SK-MEL-5 (cell line): ENCODE measurements around a stretch of chr2.

GRCh38 chr2:28683155-28683934, 68.3 kb upstream of the PPP1CB start:
RAMPAGE:
- cytosol, long total RNA: no peak
- long total RNA: no peak
- nucleus, long total RNA: no peak

DNA sequence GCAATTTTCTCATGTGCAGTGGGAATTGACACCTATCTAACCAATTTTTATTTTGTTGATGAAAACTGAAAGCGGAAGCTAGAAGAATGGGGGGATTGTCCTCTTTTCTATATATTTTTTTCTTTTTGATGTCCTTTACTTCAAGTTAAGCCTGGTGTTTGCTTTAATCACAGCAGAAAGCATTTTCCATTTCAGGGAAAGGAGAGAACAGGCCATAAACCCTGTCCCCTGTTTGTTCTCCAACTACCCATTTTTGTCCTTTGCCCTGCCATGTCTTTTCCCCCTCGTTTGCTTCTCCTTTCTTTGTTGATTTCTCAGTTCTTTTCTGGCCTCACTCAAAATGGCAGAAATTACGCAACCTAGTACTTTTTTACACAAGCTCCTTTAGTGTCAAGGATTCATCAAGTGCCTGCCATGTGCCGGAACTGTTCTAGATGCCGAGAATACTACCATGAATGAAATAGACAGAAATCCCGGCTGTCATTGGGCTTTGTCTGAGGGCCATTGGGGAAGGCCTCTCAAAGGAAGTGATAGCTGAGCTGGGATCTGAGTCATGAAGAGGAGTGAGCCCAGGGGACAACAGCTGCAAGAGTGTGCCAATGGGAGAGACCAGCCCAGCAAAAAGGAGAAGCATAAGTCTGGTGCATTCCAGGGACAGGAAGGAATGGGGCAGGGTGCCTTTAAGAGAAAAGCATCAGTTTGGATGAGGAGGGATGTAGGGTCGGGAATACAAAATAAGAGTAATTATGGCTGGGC, 34.4 kb upstream of the PPP1CB start:
RAMPAGE:
- cytosol, long total RNA: no peak
- long total RNA: no peak
- nucleus, long total RNA: no peak

DNA sequence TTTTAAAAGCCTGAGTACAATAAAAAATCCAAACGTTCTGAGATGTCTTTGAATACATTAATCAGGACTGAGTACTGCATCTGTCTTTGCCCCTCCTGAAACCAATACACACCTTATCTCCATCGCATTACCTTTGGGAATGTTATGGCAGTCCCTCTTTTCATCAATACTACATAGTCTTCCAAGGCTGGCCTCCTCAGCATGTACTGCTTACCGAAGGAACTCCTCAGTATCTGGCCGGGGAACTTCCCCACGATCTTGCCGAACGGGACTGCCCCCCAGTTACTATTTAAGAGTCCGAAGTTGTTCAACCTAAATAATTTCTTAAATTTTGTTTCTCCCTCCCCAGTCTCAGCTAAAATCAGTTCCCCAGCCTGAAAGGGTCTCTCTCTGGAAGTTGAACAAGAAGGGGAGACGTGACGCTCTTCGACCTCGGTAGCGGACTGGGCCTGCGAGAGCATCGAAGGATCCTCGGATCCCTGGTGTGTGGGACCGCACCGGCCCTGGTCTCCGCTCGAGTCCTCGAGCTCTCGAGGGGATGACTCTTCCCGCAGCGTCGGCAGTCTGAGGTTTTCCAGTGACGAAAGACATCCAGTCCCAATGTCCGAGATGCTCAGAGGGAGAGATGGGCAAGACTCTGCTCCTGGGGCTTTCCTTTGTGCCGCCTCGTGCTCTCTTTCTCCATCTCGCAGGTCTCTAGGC, 510 bp downstream of the TRMT61B start:
RAMPAGE:
- cytosol, long total RNA: no peak
- long total RNA: no peak
- nucleus, long total RNA: no peak

DNA sequence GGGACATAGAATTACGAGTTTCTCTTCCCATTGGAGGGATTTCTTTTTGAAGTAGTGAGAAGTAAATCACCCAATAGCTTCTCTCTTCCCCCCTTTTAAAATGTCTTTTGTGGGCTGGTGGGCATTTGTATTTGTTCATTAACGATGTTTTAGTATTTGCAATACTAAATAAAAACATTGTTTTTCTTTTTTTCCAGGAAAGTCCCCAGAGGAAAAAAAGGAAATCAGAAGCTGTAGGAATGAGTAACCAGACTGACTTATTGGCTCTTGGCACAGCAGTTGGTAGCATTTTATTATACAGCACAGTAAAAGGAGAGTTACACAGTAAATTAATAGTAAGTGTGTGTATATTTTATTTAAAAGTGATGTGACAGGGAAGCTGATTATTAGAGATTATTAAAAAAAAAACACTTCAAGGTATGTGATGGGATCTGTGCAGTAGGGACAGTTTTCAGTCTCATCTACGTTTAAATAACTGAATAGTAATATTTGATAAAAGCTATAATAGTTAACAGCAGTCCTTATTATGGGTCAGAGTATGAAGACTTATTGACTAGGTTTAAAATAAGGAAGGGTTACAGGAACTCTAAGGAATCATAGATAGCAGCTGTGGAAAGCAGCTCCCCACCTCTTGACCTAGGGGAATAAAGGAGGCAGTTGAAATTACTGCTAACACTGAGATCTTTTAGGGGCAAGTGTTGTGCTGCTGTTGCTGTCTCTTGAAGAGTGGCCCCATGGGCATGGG, 7.5 kb downstream of the WDR43 start:
RAMPAGE:
- cytosol, long total RNA: no peak
- long total RNA: no peak
- nucleus, long total RNA: no peak

DNA sequence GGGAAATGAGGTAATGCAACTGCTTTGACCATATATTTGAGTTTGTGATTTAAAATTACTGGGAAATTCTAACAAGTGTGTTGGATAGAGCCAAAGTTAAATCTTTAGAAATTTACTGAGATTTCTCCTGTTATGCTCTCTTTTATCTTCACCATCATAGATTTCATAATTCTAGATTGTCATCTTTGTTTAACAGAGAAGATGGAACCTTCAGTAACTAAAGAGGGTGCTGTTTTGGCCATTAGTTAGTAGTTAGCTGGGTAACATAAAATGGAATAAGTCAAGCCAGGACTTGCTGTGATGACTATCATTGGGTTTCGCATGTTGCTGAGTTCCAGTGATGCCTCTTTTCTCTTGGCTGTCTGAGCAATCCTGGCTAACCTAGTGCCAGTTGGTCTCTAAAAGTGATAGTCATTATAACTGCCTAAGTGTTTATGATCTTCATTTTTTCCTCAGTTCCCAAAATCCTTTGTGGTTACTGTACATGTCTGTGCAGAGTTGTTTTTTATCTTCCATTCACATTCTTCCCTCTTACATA, 33.3 kb downstream of the WDR43 start:
RAMPAGE:
- cytosol, long total RNA: no peak
- long total RNA: no peak
- nucleus, long total RNA: no peak

DNA sequence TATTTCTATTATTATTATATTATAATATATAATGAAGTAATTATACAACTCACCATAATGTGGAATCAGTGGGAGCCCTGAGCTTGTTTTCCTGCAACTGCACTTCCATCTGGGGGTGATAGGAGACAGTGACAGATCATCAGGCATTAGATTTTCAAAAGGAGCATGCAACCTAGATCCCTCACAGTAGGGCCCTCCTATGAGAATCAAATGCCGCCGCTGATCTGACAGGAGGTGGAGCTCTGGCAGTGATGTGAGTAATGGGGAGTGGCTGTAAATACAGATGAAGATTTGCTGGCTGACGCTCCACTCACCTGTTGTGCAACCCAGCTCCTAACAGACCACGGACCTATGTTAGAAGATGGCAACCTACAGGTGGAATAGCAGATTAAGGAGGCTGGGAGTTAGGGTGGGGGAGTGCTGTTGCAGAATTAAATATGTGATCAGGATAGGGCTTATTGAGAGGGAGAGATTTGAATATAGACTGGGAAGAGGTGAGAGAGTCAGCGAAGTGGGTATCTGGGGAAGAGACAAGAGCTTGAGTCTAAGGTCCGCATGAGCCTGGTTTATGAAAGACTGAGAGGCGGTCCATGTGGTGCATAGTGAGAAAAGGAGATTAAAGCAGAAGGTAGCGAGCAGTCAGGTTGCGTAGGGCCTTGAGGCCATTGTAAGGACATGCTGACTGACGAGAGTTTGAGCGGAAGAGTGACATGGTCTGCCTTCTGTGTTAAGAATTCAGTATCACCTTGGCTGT, 31.4 kb upstream of the TOGARAM2 start:
RAMPAGE:
- cytosol, long total RNA: no peak
- long total RNA: no peak
- nucleus, long total RNA: no peak

RAMPAGE:
- cytosol, long total RNA: no peak
- long total RNA: no peak
- nucleus, long total RNA: no peak
These were observed 19.4 kb downstream of the TOGARAM2 start for GRCh38 chr2:29000512-29000802.

GRCh38 chr2:29010844-29011540, 29.9 kb downstream of the TOGARAM2 start:
RAMPAGE:
- cytosol, long total RNA: no peak
- long total RNA: no peak
- nucleus, long total RNA: no peak

GRCh38 chr2:29017896-29018449, 36.9 kb downstream of the TOGARAM2 start:
RAMPAGE:
- cytosol, long total RNA: no peak
- long total RNA: no peak
- nucleus, long total RNA: no peak

RAMPAGE:
- cytosol, long total RNA: no peak
- long total RNA: no peak
- nucleus, long total RNA: no peak
These were observed 4.0 kb upstream of the PCARE start for GRCh38 chr2:29078348-29078677.

DNA sequence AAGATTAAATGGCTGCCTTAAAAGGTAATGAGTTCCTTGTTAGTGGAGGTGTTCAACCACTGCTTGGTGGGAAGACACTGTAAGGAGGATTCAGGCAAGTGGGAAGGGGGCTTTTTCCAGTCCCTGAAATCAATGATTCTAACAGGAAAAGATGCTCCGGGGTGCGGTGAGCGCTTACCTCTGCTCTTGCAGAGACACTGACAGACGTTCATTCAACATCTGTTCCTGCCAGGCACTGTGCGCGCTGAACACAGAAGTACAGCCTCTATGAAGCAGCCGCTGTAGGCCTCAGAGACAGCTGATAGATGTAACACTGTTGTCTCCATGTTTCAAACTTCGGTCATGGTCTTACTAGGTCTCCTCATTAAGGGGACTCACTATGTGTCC, 731 bp upstream of the CLIP4 start:
RAMPAGE:
- cytosol, long total RNA: no peak
- long total RNA: no peak
- nucleus, long total RNA: no peak

RAMPAGE:
- cytosol, long total RNA: no peak
- long total RNA: no peak
- nucleus, long total RNA: no peak
These were observed 2.6 kb downstream of the CLIP4 start for GRCh38 chr2:29117511-29118552.

DNA sequence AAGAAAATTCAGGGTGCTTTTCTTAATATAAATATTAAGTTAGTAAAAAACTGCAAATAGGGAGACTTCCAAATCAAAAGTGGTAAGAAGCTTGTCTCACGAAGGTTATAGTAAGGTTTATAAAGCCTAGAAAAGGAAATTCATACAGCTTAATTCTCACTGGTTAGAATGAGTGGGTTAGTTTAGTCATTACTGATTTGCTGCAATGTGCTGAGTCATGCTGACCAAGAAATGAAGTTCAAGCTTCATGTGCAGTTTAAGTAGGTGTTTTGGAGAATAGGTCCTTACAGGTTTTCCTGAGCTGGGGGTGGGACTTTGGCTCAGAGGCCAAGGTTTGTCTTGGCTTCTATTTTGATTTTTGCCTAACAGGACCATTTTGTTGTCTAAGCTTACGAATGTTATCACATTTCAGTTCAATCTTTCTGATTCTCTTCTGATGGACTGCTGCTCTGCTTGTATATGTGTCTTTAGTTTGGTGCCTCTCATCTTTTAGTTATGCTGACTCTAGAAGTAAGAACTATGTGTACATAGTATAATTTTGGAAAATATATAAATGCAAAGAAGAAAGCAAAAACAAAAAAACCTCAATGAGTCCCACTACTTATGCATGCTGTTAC, 15.1 kb downstream of the CLIP4 start:
RAMPAGE:
- cytosol, long total RNA: no peak
- long total RNA: no peak
- nucleus, long total RNA: start-site peak on the plus strand centred at position 90 of the sequence, 642 bp wide, 10 and 18 reads in 2 replicates

DNA sequence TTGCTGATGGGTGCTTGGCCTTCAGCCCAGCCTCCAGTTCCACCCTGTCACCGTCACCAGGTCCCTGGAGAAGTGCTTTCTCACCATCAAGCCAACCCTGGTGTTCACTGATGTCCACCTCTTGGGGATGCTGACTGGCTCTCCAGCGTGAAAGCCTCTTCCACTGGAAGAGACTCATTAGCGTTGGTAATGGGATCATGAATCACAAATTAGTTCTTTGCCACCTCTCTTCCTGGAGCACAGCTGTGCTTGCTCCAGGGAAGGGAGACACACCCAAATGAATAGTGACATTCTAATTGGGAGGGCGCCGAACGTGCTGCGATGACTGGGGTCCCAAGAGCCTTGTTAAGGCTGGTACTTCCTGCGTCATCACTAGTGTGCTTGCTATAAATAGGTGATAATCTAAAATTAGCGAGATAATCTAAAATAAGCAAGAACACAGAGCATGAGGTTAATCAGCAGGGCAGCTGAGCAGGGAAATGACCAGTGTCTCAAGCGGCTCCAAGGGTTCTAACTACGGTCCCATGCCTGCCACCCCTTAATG, 154.1 kb downstream of the CLIP4 start:
RAMPAGE:
- cytosol, long total RNA: no peak
- long total RNA: no peak
- nucleus, long total RNA: no peak

GRCh38 chr2:29322095-29322478, 206.9 kb downstream of the CLIP4 start:
RAMPAGE:
- cytosol, long total RNA: no peak
- long total RNA: no peak
- nucleus, long total RNA: no peak

GRCh38 chr2:30348049-30348701, 98.9 kb upstream of the LCLAT1 start:
RAMPAGE:
- cytosol, long total RNA: no peak
- long total RNA: no peak
- nucleus, long total RNA: no peak

DNA sequence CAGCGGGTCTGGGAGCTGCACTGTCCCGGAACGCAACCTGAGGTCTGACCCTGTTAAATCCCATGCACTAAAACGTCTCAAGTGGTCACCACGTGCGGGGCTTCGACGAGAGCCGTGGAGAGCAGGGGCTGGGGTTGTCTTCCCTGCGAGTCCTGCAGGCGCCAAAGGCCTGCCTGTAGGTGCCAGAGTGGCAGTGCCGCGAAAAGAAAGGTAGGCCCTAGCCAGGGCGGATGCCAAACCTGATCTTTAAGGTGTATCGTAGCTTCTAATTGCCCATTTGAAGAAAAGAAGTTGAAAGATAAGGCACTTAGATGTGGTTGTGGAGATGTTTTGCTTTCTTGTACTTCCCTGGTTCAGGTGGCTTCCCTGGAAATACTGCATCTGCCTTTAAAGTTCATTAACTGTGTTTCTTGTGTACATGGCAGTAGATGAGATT, 712 bp downstream of the LCLAT1 start:
RAMPAGE:
- cytosol, long total RNA: no peak
- long total RNA: no peak
- nucleus, long total RNA: no peak

GRCh38 chr2:30756076-30756657, 51.1 kb downstream of the CAPN13 start:
RAMPAGE:
- cytosol, long total RNA: no peak
- long total RNA: no peak
- nucleus, long total RNA: no peak

GRCh38 chr2:30775882-30776198, 31.4 kb downstream of the CAPN13 start:
RAMPAGE:
- cytosol, long total RNA: no peak
- long total RNA: no peak
- nucleus, long total RNA: no peak

GRCh38 chr2:31083504-31084012, 54.7 kb downstream of the GALNT14 start:
RAMPAGE:
- cytosol, long total RNA: no peak
- long total RNA: no peak
- nucleus, long total RNA: no peak